ENCODE measurements around a stretch of chr17.

GRCh38 chr17:80474218-80475013, 2.0 kb downstream of the NPTX1 start:
- RAMPAGE, long total RNA, result no peak
- RRBS, result 3% methylated on average over 5 of the region's 16 CpGs

GRCh38 chr17:80601169-80601512, 56.5 kb downstream of the RPTOR start:
- RAMPAGE, long total RNA, result no peak
- RRBS, result no CpG with 5 or more reads among the region's 11 CpGs

DNA sequence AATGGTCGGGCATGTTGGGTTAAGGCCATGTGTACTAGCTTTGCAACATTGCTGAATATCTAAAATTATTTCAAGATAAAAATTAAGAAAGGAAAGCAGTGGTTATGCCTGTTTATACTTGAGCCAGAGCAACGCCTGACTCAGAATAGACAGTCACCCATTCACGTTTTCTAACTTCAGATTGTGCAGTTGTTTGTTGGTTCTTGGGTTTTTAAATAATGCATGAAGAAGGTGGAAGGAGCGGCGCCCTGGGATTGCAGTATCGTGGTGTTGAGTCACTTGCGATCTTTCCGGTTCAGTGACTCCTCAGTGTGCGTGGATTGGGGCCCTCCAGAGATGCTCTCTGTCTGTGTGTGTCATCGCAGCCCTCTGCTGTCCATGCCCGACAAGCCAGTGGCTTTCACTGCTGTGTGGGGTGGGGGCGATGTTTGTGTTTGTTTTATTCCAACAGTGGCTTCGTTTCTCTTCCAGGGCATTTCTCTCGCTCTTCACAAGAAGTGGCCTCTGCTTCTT, 133.9 kb downstream of the RPTOR start:
- RAMPAGE, long total RNA, result no peak
- RRBS, result no CpG with 5 or more reads among the region's 14 CpGs

- RAMPAGE, long total RNA, result no peak
- RRBS, result no CpG with 5 or more reads among the region's 2 CpGs
Measured at GRCh38 chr17:80752292-80752542, 207.6 kb downstream of the RPTOR start.

GRCh38 chr17:80761361-80761915, 216.8 kb downstream of the RPTOR start:
- RAMPAGE, long total RNA, result no peak
- RRBS, result no CpG with 5 or more reads among the region's 15 CpGs

GRCh38 chr17:80834009-80834805, 157.4 kb upstream of the CHMP6 start:
- RAMPAGE, long total RNA, result no peak
- RRBS, result 96% methylated on average over 7 of the region's 34 CpGs

GRCh38 chr17:80886459-80886981, 105.1 kb upstream of the CHMP6 start:
- RAMPAGE, long total RNA, result no peak
- RRBS, result 89% methylated on average over 14 of the region's 24 CpGs

DNA sequence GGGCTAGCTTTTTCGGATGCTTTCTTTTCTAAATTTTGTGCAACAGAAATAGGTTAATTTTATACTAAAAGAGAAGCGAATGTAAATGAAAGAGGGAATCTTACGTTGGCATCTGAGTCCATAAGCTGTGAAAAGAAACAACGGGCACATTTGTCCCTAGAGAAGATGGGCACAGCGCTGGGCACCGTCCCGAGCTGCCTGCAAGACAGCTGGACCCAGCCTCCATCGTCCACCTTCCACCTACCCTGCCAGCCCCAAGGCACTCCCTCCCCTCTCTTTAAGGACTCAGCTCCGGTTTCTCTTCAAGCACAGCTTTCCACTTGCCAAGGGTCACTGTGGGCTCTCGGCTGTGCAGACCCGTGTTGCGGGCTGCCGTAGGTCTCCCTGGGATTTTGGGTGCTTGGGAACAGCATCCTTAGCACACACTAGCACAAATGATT, 1.2 kb downstream of the CHMP6 start:
- RAMPAGE, long total RNA, result no peak
- RRBS, result no CpG with 5 or more reads among the region's 13 CpGs

DNA sequence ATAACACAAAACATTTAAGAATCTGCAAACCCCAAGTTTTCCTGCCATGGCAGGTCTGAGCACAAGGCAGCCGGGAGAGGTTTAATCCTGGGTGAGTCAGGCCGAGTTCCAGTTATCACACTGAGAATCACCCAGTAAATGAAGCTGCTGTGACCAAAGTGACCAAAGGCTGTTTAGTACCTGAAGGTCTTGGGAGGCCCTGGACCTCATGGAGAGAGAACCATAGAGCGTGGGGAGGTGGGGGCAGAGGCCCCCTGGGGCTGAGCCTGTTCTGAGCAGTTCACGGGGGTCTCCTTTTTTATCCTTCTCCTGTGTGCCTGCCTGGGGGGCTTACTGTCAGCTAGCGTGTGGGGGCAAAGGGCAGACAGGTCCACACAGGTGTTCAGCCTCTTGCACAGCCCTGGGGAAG, 15.7 kb upstream of the BAIAP2 start:
- RAMPAGE, long total RNA, result no peak
- RRBS, result 89% methylated on average over 1 of the region's 5 CpGs

DNA sequence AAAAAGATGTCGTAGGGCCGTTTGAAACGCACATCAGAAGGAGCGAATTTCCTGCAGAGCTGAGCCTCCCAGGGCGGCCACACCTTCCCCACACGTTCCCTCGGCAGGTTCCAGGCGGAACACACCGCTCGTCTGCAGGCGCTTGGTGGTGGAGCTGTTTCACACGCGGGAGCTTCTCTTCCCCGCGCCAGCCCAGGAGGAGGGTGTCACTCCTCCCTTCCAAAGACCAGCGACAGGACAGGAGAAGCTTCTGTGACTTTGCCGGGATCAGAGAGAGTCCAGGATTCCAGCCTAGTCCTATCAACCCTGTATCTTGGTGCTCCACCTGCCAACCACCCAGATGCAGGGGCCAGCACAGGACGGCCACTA, 11.5 kb upstream of the BAIAP2 start:
- RAMPAGE, long total RNA, result no peak
- RRBS, result no CpG with 5 or more reads among the region's 18 CpGs

GRCh38 chr17:81082715-81083710, 48.1 kb downstream of the BAIAP2 start:
- RAMPAGE, long total RNA, result no peak
- RRBS, result 38% methylated on average over 9 of the region's 37 CpGs

DNA sequence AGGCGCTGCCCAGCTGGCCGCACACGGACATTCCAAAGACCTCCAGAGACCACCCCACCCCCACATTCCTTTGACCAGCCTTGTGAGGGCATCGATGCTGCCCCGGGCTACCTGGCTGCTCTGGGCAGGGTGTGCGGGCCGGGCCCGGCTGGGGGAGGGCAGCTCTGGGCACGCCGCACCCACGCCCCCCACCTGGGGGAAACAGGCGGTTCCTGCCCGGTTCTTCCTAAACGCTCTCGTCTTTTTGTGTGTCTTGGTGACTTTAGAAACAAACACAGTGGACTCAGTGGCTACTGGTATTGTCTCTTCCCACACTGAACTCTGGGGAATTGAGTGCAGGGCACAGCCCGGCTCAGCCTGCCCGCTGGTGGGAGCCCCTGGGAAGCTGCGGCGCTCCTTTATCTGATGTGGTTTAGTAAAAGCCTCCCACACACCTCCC, 55.5 kb upstream of the PVALEF start:
- RAMPAGE, long total RNA, result no peak
- RRBS, result 84% methylated on average over 7 of the region's 19 CpGs

- RAMPAGE, long total RNA, result no peak
- RRBS, result no CpG with 5 or more reads among the region's 15 CpGs
Measured at GRCh38 chr17:81150392-81151141, 14.7 kb upstream of the PVALEF start.

DNA sequence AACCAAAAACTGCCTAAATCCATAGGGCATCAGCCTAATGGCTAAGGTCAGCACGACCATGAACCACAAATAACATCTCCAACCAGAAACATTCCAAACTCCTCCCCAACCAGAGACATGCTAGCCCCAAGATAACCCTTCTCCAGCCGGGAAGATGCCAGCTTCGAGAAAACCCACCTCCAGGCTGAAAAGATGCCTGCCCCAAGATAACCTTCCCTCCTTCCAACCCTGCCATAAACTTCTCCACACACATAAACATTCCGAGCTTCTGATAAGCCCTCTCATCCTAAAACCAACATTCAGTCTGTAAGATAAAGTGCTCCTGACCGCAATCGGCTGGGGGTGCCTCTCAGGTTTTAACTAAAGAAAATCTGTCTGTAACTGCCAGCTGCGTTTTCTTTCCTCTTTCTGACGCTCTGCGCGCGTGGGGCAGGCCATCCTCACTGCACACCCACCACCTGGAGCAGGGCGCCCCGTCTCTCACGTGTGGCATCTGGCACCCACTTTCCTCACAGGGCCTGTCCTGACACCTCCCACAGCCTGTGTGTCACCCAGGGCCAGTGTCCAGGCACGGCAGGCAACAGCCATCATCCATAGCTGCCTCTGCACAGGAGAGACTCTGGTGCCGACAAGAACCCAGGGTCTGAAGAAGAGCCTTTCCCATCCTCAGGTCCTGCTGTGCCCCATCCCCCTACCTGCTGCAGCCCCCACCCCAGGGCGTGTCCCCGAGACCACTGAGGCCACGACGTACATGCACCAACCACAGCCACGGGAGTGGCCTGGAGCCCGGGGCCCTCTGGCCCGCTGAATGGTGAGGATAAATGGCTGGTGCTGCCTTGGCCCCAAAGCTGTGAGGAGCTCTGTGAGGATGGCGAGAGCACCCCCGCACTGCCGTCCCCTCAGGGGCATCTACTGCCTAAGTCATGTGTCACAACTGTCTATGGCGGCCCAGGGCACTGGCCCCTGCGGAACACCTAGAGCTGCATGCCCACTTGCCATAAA, 3.7 kb downstream of the TEPSIN start:
- RAMPAGE, long total RNA, result no peak
- RRBS, result no CpG with 5 or more reads among the region's 28 CpGs

- RAMPAGE, long total RNA, result no peak
- RRBS, result 6% methylated on average over 3 of the region's 20 CpGs
Measured at GRCh38 chr17:81295909-81296638, 967 bp upstream of the SLC38A10 start.

DNA sequence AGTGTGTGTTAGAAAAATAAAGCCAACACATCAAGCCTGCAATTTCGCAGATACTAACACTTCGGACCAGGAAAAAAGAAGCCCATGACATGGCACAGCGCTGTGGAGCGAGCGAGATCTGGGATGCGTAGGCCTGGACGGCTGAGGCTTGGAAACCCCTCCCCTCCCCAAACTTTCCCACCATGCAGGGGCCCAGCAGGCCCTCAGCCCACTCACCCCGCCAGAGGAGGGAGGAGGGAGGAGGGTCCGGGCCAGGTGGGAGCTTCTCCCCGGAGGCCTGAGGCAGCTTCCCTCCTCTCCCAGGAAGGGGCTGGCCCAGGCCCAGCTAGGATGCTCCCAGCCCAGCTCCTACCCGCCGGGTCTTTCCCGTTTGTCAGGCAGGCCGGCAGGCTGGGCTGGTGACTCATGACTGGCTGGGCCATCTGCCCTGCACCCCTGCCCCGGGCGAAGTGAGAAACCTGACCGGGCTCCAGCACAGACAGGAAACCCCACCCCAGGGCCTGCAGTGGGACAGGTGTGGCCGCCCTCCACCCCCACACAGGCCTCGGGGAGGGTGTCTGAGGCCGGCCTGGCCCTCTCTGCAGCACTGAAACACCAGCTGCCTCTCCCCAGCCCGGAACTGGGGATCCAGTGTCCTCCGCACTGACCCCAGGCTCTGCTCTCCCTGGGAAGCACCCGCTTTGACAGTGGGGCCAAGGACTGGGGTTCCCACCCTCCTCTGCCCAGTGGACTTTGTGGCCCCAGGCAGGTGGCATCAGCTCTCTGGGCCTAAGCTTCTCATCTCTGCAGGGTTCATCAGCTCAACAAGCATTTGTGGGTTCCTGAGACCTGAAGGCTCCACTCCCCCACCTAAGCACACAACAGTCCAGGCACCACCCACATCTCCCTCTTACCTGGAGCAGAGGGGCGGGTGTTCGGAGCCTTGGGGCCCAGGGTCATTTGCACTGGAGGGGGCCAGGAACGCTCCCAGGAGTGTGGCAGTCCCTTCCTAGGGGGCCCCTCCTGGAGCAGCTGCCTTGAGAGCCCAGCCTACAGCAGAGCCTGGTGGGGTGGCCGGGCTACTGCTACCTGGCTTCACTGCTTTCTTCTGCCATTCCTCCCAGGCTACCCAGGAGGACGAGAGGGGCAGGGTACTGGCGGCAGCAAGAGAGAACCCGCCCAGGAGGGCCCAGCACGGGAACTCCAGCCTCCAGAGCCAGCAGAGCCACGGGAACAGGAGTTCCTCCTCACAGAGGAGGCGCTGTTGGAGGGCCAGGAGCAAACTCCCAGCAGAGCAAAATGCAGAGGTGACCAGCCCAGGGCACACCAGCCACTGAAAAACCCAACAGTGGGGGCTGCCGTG, 34.6 kb upstream of the SLC38A10 start:
- RAMPAGE, long total RNA, result no peak
- RRBS, result 3% methylated on average over 9 of the region's 34 CpGs

DNA sequence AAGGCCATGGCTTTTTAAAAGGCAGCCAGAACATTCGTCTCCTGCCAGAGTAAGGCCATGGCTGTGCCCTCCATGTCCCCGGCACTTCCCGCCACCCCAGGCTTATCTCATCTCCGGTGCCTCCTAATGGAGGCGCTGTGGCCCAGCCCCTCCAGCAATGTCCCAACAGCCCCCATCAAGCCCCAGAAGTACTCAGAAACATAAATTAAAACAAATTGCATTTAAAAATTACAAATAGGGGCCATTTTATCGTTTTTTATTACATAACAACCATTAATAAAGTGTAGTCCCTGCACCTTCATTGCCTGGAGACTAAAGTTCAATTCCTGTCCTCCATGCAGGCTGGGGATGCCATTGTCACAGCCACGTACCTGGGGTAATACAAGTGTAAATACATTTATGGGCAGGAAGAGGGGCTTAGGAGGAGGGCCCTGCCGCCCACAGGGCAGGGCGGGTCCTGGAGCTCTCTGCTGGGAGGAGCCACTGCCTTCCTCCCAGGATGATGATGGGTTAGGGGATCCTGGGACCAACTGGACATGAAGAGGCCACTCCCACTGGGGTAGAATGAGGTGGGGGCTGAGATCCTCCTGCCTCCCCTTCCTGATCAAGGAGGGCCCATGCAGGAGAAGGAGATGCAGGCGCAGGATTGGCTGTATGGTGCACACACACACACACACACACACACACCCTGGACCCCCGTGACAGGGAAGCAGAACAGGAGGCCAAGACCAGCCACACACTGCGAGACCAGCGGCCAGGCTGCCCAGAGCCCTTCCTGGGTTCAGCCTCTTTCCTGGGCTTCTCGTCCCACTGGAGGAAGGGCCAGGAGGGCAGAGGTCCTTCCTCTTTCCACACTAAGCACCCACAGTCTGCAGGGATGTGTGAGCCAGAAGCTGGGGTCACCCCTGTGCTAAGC, 44.1 kb upstream of the SLC38A10 start:
- RAMPAGE, long total RNA, result no peak
- RRBS, result no CpG with 5 or more reads among the region's 14 CpGs

GRCh38 chr17:81351468-81352027, 43.7 kb upstream of the BAHCC1 start:
- RAMPAGE, long total RNA, result no peak
- RRBS, result no CpG with 5 or more reads among the region's 12 CpGs

DNA sequence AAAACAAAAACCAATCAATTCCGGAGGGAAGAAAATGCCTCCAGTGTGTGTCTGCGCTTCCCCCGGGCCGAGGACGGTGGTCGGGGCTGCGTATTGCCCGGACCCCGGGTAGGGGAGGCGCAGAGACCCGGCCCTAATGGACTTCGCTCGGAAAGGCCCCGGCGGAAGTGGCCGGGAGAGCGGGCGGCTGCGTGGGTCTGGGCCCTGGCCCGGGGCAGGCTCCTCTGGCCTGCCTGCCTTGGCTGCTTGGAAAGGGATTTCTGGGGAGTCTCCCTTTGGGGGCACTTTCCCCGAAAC, 7.6 kb upstream of the BAHCC1 start:
- RAMPAGE, long total RNA, result no peak
- RRBS, result 8% methylated on average over 6 of the region's 21 CpGs

GRCh38 chr17:81537064-81537772, 9.0 kb downstream of the FSCN2 start:
- RAMPAGE, long total RNA, result no peak
- RRBS, result 11% methylated on average over 6 of the region's 29 CpGs

Measured in epithelial cell of proximal tubule (primary cell).